SEM (cell line): ENCODE measurements around a stretch of chrX.

- PRO-cap, result no peak
These were observed 155.2 kb upstream of the MAP3K15 start for GRCh38 chrX:19670042-19671431.

DNA sequence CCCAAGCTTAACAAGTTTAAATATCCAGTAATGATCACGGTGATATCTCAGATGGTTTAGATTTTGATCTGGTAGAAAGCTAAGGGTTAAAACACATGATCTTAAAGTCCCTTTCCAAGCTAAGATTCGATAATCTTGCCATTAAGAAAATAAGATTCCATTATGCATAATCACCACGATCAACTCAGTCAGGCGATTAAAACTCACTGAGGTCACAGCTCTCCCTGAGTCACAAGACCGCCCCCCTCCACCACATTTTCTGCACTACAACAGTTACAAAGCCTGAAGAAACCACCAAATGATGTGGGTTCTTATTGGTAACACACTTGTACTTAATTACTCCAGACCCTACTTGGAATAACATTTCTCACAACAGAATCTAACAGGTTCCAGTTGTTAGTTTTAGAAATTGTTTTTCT lies 62.8 kb downstream of the SH3KBP1 start:
- PRO-cap, result no peak

- PRO-cap, result no peak
These were observed 46.5 kb downstream of the SH3KBP1 start for GRCh38 chrX:19840811-19841412.

- PRO-cap, result unidirectional peak, plus-strand start at chrX:19863989
These were observed 23.7 kb downstream of the SH3KBP1 start for GRCh38 chrX:19863474-19864285.

GRCh38 chrX:19986677-19986876 lies 4.3 kb downstream of the BCLAF3 start:
- PRO-cap, result no peak

- PRO-cap, result no peak
These were observed 47.4 kb upstream of the EIF1AX start for GRCh38 chrX:20188864-20189664.

DNA sequence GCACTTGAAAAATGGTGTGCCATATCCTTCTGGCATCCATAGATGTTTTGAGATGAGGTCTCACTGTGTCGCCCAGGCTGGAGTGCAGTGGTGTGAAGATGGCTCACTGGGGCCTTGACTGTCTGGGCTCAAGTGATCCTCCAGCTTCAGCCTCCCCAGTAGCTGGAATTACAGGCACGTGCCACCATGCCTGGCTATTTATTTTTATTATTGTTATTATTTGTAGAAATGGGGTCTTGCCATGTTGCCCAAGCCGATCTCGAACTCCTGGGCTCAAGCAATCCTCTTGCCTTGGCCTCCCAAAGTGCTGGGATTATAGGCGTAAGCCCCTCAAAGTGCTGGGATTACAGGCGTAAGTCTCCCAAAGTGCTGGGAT lies 15.6 kb downstream of the RPS6KA3 start:
- PRO-cap, result no peak

DNA sequence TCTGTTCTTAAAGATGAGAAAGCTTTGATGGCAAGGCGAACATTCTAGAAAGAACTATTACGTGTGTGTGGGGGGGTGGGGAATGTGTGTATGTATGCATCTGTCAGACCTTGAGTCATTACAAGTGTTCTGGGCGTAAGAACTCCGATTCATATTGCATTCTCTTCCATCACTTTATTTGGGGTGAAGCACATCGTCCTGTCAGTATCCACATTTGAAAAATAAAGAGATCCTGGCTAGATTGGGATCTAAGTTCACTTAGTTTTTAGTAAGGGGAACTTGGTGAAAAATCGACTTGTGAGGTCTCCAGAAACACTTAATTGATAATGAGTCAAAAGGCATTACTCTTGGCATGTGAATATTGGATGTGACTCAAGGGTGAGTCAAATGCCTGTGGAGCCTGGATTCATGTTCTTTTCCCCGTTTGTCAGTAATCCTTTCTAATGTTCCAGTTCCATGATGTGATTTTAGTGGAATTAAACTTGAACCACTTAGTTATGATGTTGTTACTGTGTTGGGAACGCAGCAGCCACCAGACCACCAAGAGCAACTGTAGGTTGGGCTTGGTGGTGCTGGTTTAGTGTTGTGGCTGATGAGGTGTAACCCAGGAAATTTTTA lies 3.2 kb downstream of the SMS start:
- PRO-cap, result no peak

DNA sequence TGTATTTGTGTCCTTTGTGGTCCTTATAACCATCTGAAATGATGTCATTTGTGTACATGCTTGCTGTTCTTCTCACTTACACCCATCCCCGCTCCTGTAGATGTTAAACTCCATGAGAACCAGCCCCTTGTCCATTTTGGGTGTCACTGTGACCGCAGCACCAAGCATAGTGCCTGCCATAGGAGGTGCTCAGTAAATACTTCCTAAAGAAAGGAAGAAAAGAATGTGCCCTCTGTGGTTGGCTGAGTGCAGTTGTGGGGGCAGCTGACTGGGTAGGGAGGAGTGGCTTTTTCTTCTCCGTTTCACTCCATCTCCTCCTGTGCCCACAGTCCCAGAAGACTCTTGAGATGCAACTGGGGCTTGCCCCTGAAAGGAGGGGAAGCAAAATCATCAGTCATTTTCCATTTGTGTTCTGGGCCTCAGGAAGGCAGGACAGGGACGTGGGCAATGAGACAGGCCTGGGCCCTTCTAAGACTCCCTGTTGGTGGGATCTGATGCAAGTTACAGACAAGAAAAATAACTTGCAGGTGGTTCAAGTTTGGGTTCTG lies 25.6 kb downstream of the PHEX start:
- PRO-cap, result bidirectional peak, plus-strand start at position 408 of the sequence, minus-strand start at position 171 of the sequence

DNA sequence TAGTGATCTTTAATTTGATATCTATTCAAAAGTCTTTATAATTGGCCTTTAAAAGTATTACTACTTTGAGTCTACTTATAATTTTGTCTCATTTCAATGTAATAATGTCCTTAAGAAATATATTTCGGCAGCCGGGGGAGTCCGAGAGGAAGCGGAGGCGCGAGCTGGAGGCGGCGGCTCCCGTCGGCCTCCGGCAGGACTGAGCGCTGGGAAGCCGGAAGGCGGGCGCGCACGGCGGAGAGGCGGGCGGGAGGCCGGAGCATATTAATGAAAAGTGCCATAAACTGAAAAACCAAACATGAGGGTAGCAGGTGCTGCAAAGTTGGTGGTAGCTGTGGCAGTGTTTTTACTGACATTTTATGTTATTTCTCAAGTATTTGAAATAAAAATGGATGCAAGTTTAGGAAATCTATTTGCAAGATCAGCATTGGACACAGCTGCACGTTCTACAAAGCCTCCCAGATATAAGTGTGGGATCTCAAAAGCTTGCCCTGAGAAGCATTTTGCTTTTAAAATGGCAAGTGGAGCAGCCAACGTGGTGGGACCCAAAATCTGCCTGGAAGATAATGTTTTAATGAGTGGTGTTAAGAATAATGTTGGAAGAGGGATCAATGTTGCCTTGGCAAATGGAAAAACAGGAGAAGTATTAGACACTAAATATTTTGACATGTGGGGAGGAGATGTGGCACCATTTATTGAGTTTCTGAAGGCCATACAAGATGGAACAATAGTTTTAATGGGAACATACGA lies 75.9 kb downstream of the DDX53 start:
- PRO-cap, result no peak

DNA sequence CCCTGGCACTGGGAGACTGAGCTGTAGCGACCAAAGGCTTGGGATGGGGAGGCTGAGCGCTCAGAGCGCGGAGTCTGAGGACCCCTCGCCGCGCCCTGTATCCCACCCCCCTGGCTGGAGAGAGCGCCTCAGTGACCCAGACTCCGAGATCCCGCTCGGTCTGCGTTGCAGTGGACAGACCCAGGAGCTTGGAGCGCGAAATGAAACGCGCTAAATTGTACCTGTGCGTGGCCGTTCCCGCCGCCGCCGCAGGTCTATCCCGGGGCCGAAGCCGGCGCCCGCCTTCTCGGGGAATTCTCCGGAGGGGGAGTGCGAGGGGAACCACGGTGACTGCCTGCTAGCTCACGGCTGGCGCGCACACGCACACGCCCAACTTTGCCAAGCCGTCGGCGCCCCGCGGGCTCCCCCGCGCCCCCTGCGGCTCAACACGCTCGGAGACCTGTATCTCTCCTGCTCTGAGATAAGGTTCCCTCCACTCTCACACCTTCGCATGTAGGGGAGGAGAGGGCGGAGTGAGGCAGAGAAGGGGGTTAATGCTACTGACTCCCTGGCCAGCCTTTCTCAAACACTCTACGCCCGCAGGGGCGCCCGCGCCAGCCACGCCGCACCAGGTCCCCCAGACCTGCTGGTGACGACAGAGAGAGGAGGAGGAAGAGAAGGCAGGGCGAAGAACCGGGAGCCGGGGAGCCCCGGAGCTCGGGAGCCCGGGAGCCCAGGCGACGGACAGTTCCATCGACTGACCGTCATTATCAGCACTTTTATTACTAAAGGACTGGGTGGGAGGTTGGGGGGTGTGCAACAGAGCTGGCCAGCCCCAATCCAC lies 1.4 kb upstream of the PTCHD1 start:
- PRO-cap, result no peak

DNA sequence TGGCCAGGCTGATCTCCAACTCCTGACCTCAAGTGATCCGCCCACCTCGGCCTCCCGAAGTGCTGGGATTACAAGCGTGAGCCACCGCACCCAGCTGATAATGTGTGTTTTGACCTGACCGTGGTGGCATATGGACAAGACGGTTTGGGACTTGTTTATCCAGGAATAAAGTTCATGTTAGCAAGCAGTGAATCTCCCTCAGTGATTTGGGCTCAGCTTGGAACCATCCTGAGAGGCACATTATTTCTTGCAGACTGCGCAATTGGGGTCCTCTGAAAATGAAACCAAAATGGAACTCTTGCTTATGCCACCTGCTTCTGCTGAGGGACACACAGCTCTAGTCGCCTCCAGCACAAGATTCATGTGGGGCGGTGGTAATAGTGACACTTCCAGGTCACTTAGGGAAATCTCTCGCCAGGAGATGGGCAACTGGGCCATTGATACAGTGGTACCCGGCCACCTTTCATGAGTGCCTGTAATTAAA lies 9.9 kb upstream of the SAT1 start:
- PRO-cap, result no peak

- PRO-cap, result no peak
These were observed 2.6 kb downstream of the SAT1 start for GRCh38 chrX:23785300-23786170.

- PRO-cap, result no peak
These were observed 56.1 kb downstream of the SAT1 start for GRCh38 chrX:23839224-23839382.

DNA sequence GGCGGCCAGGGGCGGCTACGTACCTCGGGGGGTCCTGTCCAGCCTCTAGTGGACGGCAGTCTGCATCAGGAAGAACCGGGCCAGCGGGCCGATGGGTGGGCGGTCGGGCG lies 2.3 kb downstream of the KLHL15 start:
- PRO-cap, result no peak

GRCh38 chrX:24061877-24062635 lies 7.3 kb downstream of the EIF2S3 start:
- PRO-cap, result no peak

GRCh38 chrX:24167177-24167887 lies 17.8 kb downstream of the ZFX start:
- PRO-cap, result no peak

GRCh38 chrX:24231050-24231591 lies 81.6 kb downstream of the ZFX start:
- PRO-cap, result no peak

DNA sequence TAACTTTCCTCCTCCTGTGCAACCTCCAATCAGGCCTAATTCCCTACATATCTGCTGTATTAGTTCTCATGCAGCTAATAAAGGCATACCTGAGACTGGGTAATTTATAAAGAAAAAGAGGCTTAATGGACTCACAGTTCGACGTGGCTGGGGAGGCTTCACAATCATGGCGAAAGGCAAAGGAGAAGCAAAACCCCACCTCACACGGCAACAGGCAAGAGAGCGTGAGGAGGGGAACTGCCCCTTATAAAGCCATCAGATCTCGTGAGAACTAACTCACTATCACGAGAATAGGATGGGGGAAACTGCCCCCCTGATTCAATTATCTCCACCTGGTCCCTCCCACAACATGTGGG lies 16.7 kb downstream of the SUPT20HL2 start:
- PRO-cap, result no peak

DNA sequence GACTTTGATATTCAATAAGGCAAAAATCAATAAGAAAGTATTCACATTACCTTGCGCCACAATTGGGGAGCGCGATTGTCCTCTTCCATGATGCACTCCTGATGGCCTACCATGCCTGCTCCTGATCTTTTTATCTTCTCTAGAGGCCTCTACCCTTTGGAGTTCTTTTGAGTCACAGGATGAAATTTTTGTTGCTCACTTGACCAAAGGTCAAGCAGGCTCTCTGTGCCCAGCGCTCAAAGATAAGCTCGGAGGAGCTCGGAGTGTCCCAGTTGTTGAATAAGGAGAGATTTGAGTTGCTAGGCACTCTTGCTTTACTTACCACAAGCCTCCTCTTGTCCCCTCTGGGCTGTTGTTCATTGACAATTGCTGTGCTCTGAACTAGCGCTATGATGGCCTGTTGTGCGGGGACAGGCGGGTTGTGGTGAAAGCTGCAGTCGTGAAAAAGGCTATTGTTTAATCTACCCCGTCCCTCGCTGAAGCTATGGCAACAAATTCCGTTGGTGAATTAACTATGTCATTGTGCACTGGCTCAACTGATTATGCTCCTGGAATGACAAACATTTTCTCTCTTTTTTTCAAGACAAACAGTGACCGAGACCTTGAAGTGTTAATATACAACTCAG lies 21.1 kb upstream of the POLA1 start:
- PRO-cap, result no peak